Endothelial cell of umbilical vein (primary cell): ENCODE measurements around a stretch of chr5.

DNA sequence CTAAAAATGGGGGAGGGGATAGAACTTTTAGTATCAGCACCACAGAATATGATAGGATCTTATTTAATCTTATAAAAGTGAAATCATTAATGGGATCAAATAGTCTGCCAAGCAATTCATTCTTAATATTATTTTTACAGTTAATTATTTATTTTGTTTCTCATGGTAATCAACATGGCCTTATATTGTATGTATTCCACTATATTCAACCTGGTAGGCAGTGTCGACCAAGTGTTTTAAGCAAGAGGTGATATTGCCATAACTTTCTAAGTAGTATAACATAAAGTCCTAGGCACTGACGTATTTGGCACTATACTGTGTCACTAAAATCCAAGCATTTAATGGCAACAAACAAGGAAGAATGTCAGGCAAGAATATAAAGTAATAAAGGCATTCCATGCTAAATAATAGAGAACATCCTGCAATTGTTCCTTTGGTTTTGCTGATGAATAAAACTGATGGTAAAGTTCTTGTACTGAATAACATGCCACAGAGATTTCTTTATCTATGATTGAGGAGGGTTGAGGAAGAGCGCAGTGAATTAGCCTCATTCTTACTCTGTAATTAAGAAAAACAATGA lies 257.0 kb downstream of the HINT1 start:
- PRO-cap: no peak
CAGE:
- cytosol, long polyA minus RNA: no peak
- cytosol, long polyA plus RNA: no peak
- long polyA plus RNA: no peak
- nucleus, long polyA minus RNA: no peak
- nucleus, long polyA plus RNA: no peak

- PRO-cap: no peak
CAGE:
- cytosol, long polyA minus RNA: no peak
- cytosol, long polyA plus RNA: no peak
- long polyA plus RNA: no peak
- nucleus, long polyA minus RNA: no peak
- nucleus, long polyA plus RNA: no peak
Observed at GRCh38 chr5:131171456-131171895, 732 bp downstream of the LYRM7 start.

DNA sequence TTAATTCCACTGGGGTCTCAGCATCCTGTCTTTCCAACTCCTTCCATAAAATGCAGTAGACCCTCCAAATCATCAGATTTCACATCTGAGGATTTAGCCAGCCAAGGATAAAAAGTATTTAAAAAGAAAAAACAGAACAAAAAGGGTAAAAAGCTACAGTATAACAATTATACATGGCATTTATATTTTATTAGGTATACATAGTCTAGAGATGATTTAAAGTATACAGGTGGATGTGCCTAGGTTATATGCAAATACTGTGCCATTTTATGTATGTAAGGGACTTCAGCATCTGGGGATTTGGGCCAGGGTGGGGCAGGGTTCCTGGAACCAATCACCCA lies 7.4 kb downstream of the CDC42SE2 start:
- PRO-cap: no peak
CAGE:
- cytosol, long polyA minus RNA: no peak
- cytosol, long polyA plus RNA: no peak
- long polyA plus RNA: no peak
- nucleus, long polyA minus RNA: no peak
- nucleus, long polyA plus RNA: no peak

GRCh38 chr5:131298712-131299238 lies 34.9 kb downstream of the CDC42SE2 start:
- PRO-cap: no peak
CAGE:
- cytosol, long polyA minus RNA: no peak
- cytosol, long polyA plus RNA: no peak
- long polyA plus RNA: no peak
- nucleus, long polyA minus RNA: no peak
- nucleus, long polyA plus RNA: no peak

DNA sequence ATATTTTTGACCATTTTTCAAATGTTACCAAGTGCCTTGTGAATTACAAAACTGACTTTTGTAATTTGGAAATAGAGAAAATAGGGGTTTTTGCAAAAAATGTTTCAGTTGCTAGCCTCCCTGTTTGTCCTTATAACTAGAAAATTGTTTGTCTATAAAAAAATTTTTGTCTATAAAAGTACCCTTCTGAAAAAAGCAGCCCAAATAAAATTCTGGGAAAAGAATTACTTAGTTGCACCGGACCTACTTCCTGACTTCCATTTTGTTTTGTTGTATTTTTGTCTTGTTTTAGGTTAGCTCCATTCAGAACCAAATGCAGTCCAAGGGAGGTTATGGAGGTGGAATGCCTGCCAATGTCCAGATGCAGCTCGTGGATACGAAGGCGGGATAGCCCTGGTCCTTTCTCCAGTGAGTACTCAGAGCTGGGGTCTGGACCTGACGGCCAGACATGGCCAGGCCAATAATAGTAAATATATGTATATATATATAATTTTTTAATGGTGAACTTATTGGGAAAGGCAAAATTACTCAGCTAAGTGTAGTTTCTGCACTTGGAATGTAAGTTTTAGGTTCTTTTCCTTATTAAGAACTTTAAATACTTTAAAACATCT lies 127.0 kb downstream of the CDC42SE2 start:
- PRO-cap: no peak
CAGE:
- cytosol, long polyA minus RNA: no peak
- cytosol, long polyA plus RNA: no peak
- long polyA plus RNA: no peak
- nucleus, long polyA minus RNA: no peak
- nucleus, long polyA plus RNA: no peak

- PRO-cap: no peak
CAGE:
- cytosol, long polyA minus RNA: no peak
- cytosol, long polyA plus RNA: no peak
- long polyA plus RNA: no peak
- nucleus, long polyA minus RNA: no peak
- nucleus, long polyA plus RNA: no peak
Observed at GRCh38 chr5:131507953-131508465, 127.0 kb downstream of the RAPGEF6 start.

GRCh38 chr5:131573010-131573663 lies 61.9 kb downstream of the RAPGEF6 start:
- PRO-cap: no peak
CAGE:
- cytosol, long polyA minus RNA: no peak
- cytosol, long polyA plus RNA: no peak
- long polyA plus RNA: no peak
- nucleus, long polyA minus RNA: no peak
- nucleus, long polyA plus RNA: no peak

GRCh38 chr5:131632110-131632749 lies 2.8 kb downstream of the RAPGEF6 start:
- PRO-cap: no peak
CAGE:
- cytosol, long polyA minus RNA: no peak
- cytosol, long polyA plus RNA: no peak
- long polyA plus RNA: no peak
- nucleus, long polyA minus RNA: no peak
- nucleus, long polyA plus RNA: no peak

DNA sequence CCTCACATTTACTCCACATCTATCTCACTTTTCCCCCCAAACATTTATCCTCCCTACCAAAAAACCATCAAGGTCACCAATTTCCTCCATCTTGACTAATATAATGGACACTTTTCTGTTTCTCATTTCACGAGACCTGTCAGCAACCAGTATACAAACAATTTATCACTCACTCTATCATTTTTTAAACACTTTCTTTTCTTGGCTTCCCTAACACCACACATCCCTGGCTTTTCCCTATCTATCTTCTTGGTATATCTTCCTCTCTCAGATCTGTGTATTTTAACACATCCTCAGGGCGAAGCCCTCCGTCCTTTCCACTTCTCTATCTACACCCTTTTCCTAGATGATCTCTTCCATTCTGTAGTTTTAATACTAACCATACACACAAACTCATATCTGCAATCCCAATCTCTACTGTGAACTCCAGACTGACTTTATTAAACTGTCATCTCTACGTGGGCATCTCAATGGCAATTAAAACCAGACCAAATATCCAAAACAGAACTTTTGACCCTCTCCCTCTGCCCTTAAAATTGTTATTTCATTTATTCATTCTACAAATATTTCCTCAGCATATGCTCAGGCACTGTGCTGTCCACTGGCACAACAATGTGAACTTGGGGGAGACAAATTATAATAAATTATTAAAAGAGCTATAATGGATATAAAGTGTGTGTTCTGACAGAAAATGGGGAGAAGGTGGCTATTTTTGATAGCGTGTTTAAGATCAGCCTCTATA lies 7.1 kb downstream of the FNIP1 start:
- PRO-cap: no peak
CAGE:
- cytosol, long polyA minus RNA: no peak
- cytosol, long polyA plus RNA: no peak
- long polyA plus RNA: no peak
- nucleus, long polyA minus RNA: no peak
- nucleus, long polyA plus RNA: no peak

GRCh38 chr5:132224538-132224996 lies 3.1 kb downstream of the P4HA2 start:
- PRO-cap: no peak
CAGE:
- cytosol, long polyA minus RNA: no peak
- cytosol, long polyA plus RNA: no peak
- long polyA plus RNA: no peak
- nucleus, long polyA minus RNA: no peak
- nucleus, long polyA plus RNA: no peak

GRCh38 chr5:132252910-132253469 lies 4.5 kb upstream of the PDLIM4 start:
- PRO-cap: no peak
CAGE:
- cytosol, long polyA minus RNA: no peak
- cytosol, long polyA plus RNA: no peak
- long polyA plus RNA: no peak
- nucleus, long polyA minus RNA: no peak
- nucleus, long polyA plus RNA: no peak

GRCh38 chr5:132271245-132272308 lies 14.1 kb downstream of the PDLIM4 start:
- PRO-cap: no peak
CAGE:
- cytosol, long polyA minus RNA: no peak
- cytosol, long polyA plus RNA: start-site peak on the plus strand at chr5:132272042-132272049, 30 and 28 reads in 2 replicates; start-site peak on the plus strand at chr5:132272172-132272298, 401 and 342 reads in 2 replicates
- long polyA plus RNA: no peak
- nucleus, long polyA minus RNA: no peak
- nucleus, long polyA plus RNA: no peak

DNA sequence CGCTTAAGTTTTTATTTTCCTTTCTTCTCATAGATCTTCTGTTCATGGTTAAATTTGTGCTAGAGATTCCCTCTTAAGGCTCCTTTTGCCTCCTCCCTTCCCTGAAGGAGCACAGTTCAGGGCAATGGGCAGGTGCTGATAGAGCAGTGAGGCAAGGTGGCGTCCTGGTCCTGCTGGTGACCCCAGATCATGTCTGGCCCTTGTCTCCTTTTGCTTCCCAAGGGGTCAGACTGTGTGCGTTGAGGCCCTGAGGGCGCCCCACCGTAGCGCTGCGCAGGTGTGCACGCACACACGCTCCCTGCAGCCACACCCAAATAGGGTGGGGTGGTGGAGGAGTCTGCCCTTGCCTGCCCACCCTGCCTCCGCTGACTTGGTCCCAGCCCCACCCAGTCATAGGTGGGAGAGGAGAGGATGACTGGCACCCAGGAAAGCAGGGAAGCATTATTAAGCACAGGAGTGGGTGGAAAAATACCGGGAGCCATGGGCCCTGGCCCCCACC lies 16.5 kb downstream of the PDLIM4 start:
- PRO-cap: no peak
CAGE:
- cytosol, long polyA minus RNA: no peak
- cytosol, long polyA plus RNA: no peak
- long polyA plus RNA: no peak
- nucleus, long polyA minus RNA: no peak
- nucleus, long polyA plus RNA: no peak

- PRO-cap: unidirectional peak, plus-strand start at chr5:132294730; bidirectional peak, plus-strand start at chr5:132294812, minus-strand start at chr5:132294789; bidirectional peak, plus-strand start at chr5:132294892, minus-strand start at chr5:132294874; bidirectional peak, plus-strand start at chr5:132295436, minus-strand start at chr5:132295340
CAGE:
- cytosol, long polyA minus RNA: no peak
- cytosol, long polyA plus RNA: no peak
- long polyA plus RNA: no peak
- nucleus, long polyA minus RNA: start-site peak on the minus strand at chr5:132295212-132295345, 219 reads
- nucleus, long polyA plus RNA: no peak
Observed at GRCh38 chr5:132294686-132295710, 804 bp downstream of the SLC22A4 start.

DNA sequence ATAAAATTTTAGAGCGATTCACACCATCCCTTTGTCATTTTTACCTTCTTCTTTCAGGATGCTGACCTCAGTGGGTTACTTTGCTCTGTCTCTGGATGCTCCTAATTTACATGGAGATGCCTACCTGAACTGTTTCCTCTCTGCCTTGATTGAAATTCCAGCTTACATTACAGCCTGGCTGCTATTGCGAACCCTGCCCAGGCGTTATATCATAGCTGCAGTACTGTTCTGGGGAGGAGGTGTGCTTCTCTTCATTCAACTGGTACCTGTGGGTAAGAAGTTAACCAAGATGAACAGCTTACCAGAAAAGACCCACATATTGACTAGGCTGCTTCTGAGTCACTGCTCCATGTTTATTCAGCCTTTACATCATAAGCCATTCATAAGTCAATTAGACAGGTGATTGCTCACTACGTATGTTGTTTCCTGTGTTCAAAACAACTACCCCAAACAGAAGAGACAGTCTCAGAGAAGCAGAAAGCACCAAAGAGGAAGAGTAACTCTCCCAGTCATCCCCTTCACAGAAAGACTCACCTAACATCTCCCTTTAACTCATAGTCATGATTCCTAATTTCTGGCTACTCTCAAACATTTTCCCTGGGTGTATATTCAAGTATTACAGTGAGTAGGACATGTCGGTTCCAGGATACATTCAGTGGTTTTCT lies 34.7 kb upstream of the SLC22A5 start:
- PRO-cap: no peak
CAGE:
- cytosol, long polyA minus RNA: no peak
- cytosol, long polyA plus RNA: no peak
- long polyA plus RNA: no peak
- nucleus, long polyA minus RNA: no peak
- nucleus, long polyA plus RNA: no peak

GRCh38 chr5:132365076-132365686 lies 4.3 kb upstream of the SLC22A5 start:
- PRO-cap: no peak
CAGE:
- cytosol, long polyA minus RNA: no peak
- cytosol, long polyA plus RNA: no peak
- long polyA plus RNA: no peak
- nucleus, long polyA minus RNA: no peak
- nucleus, long polyA plus RNA: no peak

DNA sequence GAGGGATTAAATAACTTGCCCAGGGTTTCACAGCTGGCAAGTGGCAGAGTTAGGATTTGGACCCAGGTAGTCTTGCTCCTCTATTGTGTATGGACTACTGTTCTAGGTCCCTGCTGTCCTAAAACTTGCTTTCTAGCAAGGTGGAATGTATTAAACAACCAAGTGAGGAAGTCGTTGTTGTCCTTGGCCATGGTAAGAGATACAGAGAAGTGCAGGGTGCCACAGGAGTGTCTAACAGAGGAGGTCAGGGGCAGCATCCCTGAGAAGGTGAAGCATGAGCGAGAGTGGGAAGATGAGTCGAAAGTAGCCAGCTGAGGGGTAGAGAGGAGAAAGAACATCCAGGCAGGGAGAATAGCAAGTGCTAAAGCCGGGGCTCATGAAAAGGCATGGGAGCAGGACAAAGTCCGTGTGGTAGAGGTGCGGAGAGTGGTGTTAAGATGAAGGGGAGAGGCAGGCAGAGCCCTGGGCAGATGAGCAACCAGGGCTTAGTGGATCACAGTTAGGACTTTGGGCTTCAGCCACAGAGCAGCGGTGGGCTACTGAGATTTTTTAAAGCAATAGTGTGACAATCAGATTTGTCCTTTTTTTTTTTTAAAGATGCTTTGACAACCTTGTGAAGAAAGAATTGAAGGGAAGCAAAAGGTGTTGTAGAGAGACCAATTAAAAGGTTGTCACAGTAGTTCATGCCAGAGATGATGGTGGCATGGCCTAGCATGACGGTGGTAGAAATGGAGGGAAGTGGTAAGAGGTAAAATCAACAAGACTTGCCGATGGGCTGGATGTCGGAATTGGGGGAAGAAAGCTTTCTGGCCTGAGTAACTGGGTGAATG lies 10.6 kb downstream of the SLC22A5 start:
- PRO-cap: no peak
CAGE:
- cytosol, long polyA minus RNA: no peak
- cytosol, long polyA plus RNA: no peak
- long polyA plus RNA: no peak
- nucleus, long polyA minus RNA: no peak
- nucleus, long polyA plus RNA: no peak

DNA sequence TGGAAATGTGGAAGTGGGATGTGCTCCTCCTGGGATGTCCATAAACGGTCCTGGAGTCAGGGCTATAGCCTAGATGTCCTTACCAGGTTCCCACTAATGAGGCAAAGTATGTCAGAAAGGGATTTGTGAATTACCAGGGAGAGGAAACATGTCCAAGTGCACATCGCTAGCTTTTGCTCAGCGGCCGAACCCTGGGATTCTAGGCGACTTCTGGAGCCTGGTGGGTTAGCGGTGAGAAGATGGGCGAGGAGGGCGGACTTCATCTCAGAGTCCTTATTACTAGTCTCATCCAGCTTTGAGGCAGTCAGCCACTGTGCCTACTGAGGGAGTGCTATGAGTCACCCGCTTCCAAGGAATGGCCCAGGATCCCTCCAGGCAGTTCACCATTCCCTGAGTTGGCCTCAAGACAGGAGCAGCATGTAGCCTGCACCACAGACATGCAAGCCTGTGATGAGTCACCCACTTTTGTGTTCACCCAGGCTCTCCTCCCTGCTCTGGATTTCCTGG lies 20.0 kb downstream of the SLC22A5 start:
- PRO-cap: bidirectional peak, plus-strand start at position 386 of the sequence, minus-strand start at position 313 of the sequence
CAGE:
- cytosol, long polyA minus RNA: no peak
- cytosol, long polyA plus RNA: no peak
- long polyA plus RNA: no peak
- nucleus, long polyA minus RNA: no peak
- nucleus, long polyA plus RNA: no peak

DNA sequence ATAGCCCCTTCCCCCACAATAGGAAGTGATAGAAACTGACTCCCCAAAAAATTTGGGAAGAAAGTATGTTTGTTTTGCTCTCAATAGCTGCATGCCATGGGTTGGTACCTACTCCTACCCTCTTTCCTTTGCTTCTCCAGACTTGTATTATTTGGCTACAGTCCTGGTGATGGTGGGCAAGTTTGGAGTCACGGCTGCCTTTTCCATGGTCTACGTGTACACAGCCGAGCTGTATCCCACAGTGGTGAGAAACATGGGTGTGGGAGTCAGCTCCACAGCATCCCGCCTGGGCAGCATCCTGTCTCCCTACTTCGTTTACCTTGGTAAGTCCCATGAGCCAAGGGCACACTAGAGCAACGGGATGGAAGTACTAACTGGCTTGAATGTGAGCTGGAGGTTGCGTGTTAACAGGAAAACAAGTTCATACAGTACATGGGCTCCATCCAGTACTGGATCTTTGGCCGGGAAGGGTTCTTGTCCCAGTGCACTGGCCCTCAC lies 22.8 kb downstream of the SLC22A5 start:
- PRO-cap: no peak
CAGE:
- cytosol, long polyA minus RNA: no peak
- cytosol, long polyA plus RNA: no peak
- long polyA plus RNA: no peak
- nucleus, long polyA minus RNA: no peak
- nucleus, long polyA plus RNA: no peak

GRCh38 chr5:132465021-132465696 lies 25.4 kb downstream of the IRF1 start:
- PRO-cap: no peak
CAGE:
- cytosol, long polyA minus RNA: no peak
- cytosol, long polyA plus RNA: no peak
- long polyA plus RNA: no peak
- nucleus, long polyA minus RNA: no peak
- nucleus, long polyA plus RNA: no peak